Spinal cord (tissue), 3 donors: ENCODE data around the genes TMEM120A and HSPB1.

- PRO-cap = no peak
- RAMPAGE, long total RNA = no peak
These were observed 31.5 kb downstream of the POR start for GRCh38 chr7:75946317-75947005.

- PRO-cap = no peak
- RAMPAGE, long total RNA = no peak
These were observed 37.2 kb downstream of the TMEM120A start for GRCh38 chr7:75957023-75957755.

DNA sequence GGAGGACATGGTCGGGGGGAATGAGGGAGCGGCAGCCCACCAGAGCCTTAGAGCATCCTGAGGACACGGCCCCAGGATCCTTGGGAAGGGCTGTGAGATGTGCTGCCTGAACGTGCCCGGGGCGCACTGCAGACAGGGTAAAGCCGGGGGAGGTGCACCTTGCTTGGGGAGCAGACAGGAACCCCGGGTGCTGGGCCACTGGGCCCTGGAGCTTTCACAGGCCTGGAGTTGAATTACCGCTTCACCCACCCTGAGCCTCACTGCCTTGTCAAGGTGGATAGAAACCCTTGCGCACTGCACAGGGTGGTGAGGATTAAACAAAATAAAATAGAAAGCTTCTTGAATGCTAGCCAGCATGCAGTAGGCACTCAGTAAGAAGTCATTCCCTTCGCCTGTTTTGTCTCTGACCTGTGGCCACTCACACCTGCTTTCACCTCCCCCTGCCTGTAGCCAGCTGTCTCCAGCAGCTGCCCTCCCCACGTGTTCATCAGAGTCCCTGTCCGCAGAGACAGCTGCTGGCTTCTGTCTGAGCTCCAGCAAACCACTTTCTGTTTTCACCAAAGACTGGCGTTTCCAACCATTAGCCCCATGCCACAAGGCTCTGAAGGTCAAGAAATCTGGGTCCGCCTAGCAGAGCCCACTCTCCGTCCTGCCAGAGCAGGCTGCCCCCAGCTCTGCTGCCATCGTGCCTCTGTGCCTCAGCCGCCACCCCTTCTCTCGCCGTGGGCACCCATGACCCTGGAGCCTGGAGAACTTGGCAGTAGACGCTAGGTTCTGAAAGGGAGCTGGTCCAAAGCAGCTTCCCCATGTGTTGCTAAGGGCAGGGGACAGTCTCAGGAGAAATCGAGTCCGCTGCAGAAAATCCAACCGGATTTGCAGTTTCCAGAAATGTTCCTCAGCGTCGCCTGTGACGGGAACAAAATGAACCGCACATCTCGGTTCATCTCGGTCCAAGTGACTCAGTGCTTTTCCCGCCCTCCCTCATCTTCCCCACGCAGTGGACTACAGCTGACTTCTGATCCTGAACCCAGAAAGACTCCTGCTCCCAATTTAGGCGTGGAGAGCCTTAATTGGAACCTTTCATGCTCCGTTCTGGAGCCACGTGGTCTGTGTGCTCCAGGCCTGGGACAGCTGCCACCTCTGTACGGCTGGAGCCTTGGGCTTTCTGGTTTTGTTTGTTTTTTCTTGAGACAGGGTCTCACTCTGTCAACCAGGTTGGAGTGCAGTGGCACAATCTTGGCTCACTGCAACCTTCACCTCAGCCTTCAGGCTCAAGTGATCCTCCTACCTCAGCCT, 28.1 kb downstream of the TMEM120A start:
- PRO-cap = no peak
- RAMPAGE, long total RNA = no peak

- PRO-cap = no peak
- RAMPAGE, long total RNA = no peak
These were observed 9.5 kb downstream of the TMEM120A start for GRCh38 chr7:75984750-75985380.

DNA sequence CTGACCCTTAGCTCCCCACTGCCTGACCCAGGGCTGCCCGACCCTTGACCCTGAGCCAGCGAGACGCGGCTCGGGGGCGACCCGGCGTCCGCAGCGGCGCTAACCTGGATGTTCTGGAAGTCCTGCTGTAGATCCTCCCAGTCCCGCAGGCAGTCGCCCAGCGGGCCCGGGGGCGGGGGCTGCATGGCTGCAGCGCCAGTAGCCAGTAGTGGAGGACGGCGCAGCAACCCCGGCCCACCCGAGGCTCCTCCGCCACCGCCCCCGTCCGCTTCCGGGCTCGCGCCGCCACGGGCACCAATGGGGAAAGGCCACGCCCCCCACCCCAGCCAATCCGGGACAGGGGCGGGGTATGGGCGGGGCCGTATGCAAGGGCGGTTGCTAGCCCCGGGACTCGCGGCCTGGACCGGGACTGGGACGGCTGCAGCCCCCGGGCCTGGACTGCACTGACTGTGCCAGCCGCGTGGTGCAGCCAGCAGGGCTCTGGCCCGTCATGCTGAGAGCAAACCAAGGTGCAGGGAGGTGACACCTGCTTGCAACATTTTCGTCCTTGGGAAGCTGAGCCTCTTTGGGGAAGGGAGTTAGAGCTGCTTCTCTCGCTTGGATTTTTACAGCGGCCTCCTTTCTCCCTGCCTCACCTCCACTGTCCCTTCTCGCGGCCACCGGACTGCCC, at the start of gene TMEM120A:
Gene TMEM120A (minus strand): TSS at position 210 of the 670 bp plus-strand sequence.
- PRO-cap = no peak
- RAMPAGE, long total RNA = start-site peak on the minus strand centred at position 200 of the sequence, 98 bp wide, 306 and 383 reads in 2 replicates

DNA sequence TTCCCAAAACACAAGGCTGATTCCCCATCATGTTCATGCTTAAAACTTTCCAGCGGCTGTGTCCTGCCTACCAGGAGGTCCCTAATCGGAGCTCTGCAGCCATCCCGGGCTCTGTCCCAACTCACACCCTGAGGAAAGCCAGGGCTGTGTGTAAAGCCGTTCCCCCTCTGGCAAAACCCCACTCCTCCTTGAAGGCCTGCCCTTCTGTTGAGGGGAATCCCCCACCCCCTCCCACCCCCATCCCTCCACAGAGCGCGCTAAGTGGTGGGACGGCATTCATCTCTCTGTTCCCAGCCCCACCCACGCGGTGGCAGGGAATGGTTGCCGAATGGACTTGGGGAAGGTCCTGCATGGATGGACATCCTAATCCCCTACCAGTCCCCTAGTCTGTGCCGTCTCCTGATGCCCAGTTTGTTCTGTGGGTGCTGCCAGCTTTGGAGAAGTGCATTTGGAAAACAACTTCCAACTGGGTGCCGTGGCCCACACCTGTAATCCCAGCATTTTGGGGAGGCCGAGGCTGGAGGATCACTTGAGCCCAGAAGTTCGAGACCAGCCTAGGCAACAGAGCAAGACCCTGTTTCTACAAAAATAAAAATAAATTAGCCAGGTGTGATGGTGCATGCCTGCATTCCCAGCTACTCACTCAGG, 785 bp upstream of the TMEM120A start:
- PRO-cap = no peak
- RAMPAGE, long total RNA = no peak

DNA sequence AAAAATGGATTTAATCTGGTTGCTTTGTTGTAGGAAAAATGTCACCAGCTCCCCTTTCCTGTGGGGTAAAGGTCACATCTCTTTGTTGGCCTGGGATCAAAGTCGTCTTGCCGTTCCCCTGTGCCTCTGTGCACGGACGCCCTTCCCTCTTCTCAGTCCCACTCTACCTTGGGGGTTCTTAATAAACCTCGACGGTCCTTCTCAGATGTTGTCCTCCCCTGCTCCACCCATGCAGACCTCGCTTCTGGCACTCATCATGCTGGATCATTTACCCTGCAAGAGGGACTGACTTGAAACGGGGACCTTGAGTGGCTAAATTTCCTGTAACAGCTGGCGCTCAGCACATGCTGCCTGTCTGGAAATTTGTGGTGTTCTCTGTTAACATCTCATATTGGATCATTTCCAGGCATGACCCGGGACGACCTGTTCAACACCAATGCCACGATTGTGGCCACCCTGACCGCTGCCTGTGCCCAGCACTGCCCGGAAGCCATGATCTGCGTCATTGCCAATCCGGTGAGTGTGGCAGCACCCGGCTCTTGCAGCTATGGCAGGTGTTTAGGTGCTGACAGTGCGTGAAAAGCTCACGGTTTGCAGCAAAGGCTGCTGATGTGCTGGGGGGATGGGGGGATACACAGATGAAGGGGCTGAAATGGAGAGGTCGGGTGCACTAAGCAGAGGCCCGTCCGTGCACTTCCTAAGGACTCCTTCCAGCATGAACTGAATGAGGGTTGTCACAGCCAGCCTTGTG, 9.8 kb downstream of the MDH2 start:
- PRO-cap = no peak
- RAMPAGE, long total RNA = no peak

- PRO-cap = no peak
- RAMPAGE, long total RNA = no peak
These were observed 19.3 kb downstream of the MDH2 start for GRCh38 chr7:76066782-76067939.

DNA sequence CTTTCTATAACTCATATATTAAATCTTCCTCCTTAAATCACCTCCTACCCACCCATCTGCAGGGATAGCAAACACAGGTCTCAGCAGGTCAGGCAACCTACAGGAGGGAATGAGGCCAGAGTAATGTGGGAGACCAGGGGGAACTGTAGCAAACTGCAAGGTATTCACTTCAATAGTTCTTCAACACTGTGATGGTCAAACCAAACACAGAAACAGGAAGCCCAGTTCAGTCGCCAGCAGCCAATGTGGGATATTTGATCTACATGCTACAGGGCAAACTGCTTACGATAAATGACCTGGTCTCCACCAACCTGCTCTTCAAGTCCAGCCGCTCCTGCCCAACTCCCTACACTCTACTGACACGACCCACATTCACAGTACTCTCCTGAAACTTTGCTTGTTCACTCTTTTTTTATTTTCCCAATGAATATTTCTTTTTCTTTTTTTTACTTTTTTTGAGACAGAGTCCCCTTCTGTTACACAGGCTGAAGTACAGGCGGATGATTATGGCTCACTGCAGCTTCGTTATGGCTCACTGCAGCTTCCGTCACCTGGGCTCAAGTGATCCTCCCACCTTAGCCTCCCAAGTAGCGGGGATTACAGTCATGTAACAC, 42.0 kb downstream of the MDH2 start:
- PRO-cap = no peak
- RAMPAGE, long total RNA = no peak

- PRO-cap = no peak
- RAMPAGE, long total RNA = no peak
These were observed 61.0 kb downstream of the MDH2 start for GRCh38 chr7:76108879-76109344.

- PRO-cap = no peak
- RAMPAGE, long total RNA = no peak
These were observed 67.6 kb upstream of the SRRM3 start for GRCh38 chr7:76133919-76134635.

DNA sequence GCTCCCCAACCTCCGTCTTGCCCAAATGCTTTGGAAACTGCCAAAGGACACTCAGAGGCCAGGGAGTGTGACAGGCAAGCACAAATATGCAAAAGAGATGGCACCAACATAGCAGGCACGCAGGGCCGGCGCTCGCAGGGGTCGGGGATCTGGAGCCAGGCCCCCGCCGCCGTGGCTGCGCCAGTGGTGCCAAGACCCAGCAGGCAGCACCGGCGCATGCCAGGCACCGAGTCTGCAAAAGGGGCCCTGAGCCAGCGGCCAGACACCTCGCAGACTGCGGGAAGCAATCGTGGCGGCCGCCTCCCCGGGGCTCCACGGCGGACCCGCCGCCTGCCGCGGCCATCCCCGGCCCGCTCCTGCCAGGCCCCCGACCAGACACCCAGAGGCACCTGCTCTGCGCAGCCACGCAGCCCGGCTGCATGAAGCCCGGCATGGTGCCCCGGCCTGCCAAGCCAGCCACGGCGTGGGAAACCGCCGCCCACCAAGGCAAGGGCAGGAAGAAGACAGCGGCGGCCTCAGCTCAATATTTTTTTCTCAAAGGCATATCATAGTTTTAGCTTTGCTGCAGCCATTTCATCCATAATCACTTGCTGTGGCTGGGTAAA, 51.4 kb upstream of the SRRM3 start:
- PRO-cap = no peak
- RAMPAGE, long total RNA = no peak

- PRO-cap = no peak
- RAMPAGE, long total RNA = no peak
These were observed 32.3 kb downstream of the SRRM3 start for GRCh38 chr7:76233709-76234654.

- PRO-cap = no peak
- RAMPAGE, long total RNA = no peak
These were observed at the start of gene HSPB1 for GRCh38 chr7:76302056-76303091. HSPB1 (plus strand) TSS chr7:76302673.

DNA sequence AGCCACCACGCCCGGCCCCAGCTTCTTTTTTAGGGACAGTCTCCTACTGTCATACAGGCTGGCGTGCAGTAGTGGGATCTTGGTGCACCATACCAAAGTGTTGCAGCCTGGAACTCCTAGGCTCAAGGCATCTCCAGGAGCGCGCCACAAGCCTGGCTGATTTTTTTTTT, 3.7 kb downstream of the HSPB1 start:
- PRO-cap = no peak
- RAMPAGE, long total RNA = no peak

DNA sequence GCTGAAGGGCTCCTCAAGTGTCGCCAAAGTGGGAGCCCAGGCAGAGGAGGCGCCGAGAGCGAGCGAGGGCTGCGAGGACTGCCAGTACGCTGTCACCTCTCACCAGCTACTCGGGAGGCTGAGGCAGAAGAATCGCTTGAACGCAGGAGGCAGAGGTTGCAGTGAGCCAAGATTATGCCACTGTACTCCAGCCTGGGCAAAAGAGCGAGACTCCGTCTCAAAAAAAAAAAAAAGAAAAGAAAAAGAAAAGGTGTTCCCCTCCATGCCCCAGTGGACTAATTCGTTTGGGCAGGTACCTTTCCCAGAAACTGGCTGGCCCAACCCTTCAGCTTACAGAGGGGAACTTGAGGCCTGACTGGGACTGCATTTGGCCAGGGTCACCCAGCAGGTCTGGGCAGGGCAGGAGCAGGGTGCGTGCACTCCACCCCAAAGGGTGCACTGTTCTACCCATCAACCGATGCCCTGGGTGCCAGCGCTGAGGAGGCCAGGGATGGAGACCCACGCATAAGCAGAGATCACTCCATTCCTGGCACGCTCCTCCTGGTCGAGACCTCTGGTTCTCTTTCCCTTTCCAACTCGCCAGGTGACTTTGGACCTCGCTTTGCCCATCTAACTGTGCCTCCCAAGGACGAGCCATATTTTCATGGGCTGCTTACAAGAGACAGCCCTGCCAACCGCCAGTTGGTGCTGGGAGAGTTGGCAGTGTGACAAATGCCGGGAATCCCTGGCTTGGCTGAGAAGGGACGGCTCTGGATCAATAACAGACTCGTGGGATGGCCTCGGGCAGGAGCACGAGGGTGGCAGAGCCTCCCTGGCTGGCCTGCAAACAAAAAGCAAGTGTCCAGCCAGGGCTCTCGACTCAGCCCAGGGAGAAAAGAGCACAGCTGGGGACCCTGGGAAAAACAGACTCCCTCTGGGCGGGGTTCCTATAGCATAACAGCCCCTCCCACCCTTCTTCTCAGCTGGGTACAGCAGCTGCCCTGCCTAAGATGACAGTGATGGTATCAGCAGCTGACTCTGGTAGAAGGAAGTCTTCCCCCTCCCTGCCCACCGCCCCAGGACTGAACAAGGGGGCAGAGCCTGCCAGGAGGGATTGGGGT, 7.8 kb downstream of the HSPB1 start:
- PRO-cap = no peak
- RAMPAGE, long total RNA = no peak

DNA sequence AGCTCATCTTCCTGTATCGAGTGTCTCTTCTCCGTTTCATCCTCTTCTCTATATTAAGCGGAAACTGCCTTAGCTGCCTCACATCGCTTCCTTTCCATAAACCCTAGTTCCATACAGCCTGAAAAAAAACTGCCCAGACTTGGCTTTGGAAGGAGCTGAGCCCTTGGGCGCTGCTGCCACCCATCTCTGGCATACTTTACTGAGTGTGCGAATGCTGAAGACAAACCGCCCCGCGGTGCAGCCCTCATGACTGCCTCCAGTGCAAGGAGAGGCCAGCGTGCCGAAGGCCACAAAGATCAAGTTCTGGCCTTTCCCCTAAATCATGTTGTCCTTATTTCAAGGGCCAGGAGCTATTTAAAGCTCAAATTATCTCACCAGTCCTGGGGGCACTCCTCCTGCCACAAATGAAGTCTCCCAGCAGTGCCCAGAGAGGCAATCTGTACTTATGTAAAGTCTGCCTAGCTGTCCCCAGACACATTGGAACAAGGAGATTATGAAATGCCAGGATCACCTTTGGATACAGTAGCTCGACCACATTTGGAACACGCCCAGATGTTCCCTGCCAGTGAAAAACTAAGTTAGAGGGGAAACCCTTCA, 25.2 kb downstream of the YWHAG start:
- PRO-cap = no peak
- RAMPAGE, long total RNA = no peak

DNA sequence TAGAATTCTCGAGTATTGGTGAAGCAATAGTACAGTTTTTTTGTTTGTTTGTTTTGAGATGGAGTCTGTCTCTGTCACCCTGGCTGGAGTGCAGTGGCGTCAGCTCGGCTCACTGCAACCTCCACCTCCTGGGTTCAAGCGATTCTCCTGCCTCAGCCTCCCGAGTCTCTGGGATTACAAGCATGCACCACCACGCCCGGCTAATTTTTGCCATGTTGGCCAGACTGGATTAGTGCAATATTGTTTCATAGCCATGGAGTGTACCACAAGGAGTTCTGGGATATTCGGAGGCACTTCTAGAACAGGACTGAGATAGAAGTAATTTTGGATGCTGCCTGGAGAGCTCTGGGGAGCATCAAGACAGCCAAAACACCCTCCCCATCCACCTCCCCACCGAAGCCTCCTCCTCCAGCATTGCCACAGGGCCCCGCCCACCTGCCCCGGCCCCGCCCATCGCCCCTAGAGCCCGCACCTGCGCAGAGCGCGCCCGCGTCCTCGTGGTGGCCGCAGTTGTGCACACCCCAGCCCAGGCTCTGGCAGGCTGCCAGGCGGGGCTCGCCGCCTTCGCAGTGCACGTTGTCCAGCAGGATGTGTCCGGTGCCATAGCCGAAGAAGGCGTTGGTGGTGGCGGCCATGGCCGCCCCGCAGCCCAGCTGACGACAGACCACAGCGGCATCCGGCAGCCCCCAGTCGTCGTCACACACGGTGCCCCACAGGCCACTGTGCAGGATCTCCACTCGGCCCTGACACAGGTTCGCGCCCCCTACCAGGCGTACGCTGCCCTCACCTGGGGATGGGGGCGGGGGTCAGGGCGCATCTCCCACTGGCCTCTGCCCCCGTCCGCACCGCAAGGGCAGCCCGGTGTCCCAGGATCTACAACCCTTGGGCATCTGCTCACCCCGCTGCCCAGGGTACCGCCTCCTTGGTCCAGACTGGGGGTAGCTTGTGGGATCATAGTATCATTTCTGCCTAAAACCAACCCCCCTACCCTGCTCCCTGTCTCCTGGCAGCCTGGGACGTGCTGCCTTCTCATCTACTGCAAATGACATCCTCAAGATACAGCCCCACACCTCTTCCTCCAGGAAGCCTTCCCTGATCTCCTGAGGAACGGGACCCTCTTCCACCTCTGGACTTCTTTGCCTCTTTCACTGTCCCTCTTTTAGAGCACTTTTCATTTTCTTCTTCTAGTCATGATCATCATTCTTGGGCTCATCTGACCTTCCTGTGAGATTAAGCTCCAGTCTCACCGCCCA, 12.0 kb downstream of the SSC4D start:
- PRO-cap = no peak
- RAMPAGE, long total RNA = no peak

GRCh38 chr7:76980405-76980944, 51.7 kb downstream of the SPDYE17 start:
- PRO-cap = no peak
- RAMPAGE, long total RNA = no peak

GRCh38 chr7:77202432-77203008, 2.9 kb upstream of the FGL2 start:
- PRO-cap = no peak
- RAMPAGE, long total RNA = no peak